ENCODE measurements around the gene H3-3B.

DNA sequence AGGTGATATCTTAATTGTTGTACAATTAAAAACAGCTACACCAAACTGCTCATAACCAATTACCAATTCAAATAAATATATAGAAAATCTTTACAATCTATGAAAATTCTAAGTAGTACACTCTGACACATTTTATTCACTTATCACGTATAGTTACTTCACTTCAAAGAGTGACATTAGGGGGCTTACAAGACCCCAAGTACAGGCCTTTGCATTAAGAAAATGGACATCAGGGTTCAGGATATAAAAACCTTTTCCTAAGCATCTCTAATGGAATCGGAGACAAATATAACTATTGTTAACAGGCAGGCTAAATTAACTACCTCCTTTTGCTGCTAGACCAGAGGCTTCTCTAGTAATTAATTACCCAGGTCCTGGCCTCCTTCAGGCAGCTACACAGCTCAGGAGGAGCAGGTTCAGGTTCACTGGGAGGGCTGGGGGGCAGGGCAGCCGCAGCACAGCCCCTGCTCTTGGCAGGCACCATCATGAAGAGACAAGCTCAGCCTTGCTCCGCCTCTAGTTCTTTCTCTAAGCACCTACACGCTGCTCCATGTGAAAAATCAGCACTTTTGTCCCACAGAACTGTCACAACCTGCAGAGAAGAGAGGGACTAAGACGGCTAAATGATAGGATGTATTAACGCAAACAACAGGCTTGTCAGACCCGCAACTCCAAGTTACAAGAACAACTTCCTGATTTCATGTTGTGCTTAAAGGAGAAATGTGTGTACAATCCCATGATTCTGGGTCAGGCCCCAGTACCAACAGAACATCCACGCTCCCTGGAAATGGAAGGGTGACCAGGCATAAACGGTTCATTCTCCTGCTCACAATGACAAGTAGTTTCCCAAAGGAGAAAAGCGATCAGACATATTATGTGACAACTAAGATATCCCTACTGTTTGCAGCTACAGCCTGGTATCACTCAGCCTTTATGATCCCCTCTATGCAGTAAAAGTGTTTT lies 53.4 kb downstream of the GRB2 start:
- PRO-cap, result no peak
- RAMPAGE, long total RNA, result no peak

DNA sequence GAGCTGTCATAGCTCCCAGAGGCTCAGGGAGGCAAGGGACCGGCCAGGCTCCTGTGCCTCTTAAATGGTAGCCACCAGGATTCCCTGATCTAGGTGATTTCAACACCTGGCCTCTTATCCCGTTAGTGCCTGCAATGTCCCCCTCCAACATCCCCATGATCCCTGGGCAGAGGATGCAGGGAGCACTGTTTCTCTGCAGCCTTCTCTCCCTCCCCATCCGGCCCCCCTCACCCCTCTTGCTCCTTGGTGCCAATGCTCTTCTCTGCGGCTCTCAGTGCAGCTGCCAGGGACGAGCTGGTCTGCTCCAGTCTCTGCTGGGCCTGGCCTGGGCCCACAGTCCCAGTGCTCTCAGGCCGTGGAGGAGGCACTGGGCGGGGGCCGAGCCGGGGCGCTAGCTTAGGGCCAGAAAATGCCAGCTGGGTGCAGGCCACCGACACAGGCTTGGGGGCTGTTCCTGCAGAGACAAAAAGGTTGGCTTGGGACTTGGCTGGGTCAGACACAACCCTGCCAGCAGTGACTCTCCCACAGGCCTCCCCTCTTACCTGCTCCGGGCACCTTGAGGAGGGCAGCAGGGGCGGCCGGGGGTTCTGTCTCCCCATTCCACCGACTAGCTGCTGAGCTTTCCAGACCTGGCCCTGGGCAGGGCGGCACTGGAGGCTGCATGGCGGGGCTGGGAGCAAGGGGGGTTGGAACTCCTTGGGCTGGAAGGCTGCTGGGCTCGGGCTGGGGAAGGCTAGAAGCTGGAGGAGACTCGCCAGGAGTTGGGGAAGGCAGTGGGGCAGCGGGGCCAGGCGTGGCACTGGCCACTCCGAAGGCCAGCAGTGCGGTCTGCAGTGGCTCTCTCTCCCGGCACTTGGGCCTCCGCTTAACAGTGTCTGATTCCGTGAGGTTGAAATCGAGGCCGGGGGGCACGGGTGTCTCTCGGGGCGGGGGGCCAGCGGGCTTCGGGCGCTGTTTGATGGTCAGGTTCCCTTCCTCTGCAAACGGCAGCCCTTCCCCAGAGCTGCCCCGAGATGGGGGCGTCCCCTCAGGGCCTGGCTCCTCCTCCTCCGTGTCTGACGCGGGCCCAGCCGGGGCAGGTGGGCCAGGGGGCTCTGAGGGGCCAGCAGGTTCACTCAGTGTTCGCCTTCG lies 13.7 kb downstream of the CASKIN2 start:
- PRO-cap, result unidirectional peak, plus-strand start at position 274 of the sequence
- RAMPAGE, long total RNA, result no peak

- PRO-cap, result no peak
- RAMPAGE, long total RNA, result start-site peak on the plus strand at chr17:75518015-75518073, 5 reads
Measured at GRCh38 chr17:75517311-75518202, 1.2 kb downstream of the TSEN54 start.

GRCh38 chr17:75558339-75558844 lies 29.2 kb upstream of the MYO15B start:
- PRO-cap, result no peak
- RAMPAGE, long total RNA, result start-site peak on the plus strand at chr17:75558513-75558626, 34 reads

- PRO-cap, result no peak
- RAMPAGE, long total RNA, result no peak
Measured at GRCh38 chr17:75638784-75639303, 5.6 kb downstream of the SMIM5 start.

DNA sequence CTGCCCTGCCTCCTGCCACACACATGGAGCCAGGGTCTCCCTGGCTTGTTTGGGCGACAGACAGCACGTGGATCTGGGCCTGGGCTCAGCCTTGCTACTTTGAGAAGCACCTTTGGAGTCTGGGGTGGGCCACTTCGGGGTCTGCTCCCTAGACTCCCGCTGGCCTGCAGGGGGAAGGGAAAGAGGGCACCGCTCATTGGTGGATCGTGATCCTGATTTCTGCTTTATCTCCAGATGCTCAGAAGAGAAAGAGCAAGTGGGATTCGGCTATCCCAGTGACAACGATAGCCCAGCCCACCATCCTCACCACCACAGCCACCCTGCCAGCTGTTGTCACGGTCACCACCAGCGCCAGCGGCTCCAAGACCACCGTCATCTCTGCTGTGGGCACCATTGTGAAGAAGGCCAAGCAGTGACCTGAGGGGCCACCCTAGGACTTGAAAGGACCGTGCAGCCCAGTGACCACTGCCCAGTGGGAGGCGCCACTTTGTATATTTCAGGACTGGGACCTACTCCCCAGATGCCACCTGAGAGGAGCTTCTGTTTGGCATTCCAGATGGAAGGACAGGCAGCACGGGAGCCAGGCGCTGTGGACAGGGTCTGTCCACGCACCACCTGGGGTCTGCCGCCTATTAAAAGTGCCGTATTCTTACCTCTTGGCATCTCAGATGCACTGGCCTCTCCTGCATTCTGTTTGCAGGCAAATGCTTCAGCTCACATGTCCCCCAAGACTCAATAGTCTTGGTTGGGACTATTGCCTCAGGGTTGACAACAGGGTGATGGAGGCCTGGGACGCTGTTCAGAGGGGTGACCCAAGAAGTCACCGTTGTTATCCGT lies 14.9 kb upstream of the ITGB4 start:
- PRO-cap, result no peak
- RAMPAGE, long total RNA, result no peak

GRCh38 chr17:75708087-75708722 lies 13.1 kb upstream of the ITGB4 start:
- PRO-cap, result no peak
- RAMPAGE, long total RNA, result no peak

GRCh38 chr17:75722731-75723063 lies 1.4 kb downstream of the ITGB4 start:
- PRO-cap, result no peak
- RAMPAGE, long total RNA, result no peak

DNA sequence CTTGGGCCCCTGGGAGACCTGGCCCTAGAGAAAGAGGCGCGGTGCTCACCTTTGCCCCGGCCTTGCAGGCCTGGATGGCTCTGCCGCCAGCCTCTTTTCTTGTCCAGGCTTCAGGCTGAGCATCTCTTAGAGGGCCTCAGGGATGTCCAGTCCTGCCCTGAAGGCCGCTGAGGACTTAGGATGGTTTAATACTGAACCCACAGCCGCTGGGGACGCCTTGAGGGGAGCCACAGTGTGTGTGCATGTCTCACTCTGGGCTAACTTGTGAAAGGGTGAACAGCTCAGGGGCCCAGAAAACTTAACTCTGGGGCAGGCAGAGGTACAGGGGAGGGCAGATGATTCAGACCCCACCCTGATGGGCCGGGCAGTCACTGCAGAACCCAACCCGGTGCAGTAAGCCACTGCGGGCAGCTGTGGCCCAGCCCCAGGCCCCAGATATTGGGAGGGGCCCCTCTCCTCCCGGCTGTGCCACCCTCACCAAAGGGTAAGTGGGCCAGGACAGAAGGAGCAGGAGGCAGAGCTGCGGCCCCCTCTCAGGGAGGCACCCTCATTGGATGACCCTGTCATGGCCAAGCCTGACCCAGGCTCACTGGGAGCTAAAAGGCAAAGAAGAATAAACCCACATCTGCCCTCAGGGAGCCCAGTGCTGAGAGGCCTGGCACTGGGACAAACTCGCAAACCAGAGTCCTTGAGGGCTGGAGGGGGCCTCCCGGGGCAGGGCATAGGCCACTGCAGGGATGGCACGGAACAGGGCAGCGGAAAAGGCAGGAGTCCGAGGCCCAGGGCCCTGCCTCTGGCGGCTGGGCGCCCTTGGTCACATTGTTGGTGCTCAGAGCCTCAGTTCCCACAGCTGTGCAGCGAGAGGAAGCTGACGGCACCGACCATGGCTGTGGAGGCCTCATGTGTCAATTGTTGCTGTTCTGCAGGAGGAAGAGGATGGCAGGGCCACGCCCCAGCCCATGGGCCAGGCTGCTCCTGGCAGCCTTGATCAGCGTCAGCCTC lies 2.8 kb downstream of the ITGB4 start:
- PRO-cap, result unidirectional peak, minus-strand start at position 266 of the sequence
- RAMPAGE, long total RNA, result no peak

DNA sequence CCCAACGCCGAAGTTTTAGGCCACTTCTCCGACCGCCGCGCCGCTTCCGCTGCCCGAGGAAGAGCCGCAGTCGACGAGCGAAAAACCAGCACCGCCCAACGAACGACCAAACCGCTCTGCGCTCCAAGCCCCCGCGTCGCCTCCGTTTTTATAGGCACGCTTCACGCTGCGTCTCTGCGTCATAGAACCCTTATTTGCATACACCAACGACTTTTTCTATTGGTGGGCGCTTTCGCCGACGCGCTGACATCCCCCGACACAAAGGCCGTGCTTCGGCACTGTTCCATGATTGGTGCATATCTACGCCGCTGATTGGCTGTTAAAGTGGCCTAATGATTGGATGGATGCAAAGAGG lies at the start of gene H3-3B:
H3-3B (minus strand) TSS at position 124 of the 355 bp plus-strand sequence.
- PRO-cap, result bidirectional peak, plus-strand start outside the sequence, minus-strand start at position 124 of the sequence
- RAMPAGE, long total RNA, result start-site peak on the minus strand centred at position 111 of the sequence, 29 bp wide, 10,779 reads

GRCh38 chr17:75780011-75780409 lies 431 bp upstream of the H3-3B start:
- PRO-cap, result bidirectional peak, plus-strand start at chr17:75780140, minus-strand start at chr17:75779779
- RAMPAGE, long total RNA, result no peak

- PRO-cap, result no peak
- RAMPAGE, long total RNA, result no peak
Measured at GRCh38 chr17:75818286-75819087, 25.7 kb downstream of the UNC13D start.

GRCh38 chr17:75827322-75828423 lies 16.5 kb downstream of the UNC13D start:
- PRO-cap, result unidirectional peak, plus-strand start at chr17:75827737
- RAMPAGE, long total RNA, result no peak

DNA sequence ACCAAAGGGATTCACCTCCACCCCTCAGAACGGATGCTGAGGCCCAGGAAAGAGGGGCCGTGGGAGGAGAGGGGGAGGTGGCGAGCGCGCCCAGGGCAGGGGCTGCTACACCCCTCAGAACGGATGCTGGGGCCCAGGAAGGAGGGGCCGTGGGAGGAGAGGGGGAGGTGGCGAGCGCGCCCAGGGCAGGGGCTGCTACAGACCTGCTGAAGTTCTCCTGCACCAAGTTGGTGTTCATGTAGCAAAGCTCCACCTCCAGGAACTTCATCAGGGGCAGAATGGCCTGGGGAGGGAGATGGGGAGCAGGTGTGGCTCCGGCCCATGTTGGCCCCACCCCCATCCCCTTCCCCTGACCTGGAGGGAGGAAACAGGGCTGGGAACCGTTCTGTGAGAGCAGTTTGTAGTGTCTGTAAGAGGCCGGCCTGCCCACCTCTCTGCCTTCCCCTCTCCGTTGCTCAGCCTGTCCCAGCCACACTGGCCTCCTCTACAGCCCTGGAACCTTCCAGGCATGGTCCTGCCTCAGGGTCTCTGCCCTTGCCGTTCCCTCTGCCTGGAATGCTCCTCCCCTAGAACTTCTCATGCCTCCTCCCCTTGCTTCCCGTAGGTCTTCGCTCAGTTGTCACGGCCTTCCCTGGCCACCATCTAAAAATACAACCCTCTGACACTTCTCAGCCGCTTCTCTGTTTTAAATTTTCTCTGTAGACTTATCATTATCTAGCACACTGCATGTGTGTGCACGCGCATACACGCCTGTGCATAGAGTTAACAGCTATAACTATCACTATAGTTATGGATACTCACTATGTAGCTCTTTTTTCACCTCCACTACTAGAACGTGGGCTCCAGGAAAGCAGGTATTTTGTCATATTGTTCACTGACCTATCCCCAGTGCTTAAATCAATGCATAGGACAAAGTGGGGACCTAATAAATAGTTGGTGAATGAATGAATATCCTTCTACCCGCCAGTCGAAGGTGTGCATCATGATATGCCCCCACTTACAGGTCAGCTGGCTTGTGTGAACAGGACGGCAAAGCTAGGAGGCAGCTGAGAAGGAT lies 11.1 kb downstream of the UNC13D start:
- PRO-cap, result no peak
- RAMPAGE, long total RNA, result no peak

- PRO-cap, result no peak
- RAMPAGE, long total RNA, result no peak
Measured at GRCh38 chr17:75845795-75846571, 1.8 kb upstream of the UNC13D start.

GRCh38 chr17:75875098-75875687 lies 3.2 kb downstream of the TRIM47 start:
- PRO-cap, result no peak
- RAMPAGE, long total RNA, result no peak

DNA sequence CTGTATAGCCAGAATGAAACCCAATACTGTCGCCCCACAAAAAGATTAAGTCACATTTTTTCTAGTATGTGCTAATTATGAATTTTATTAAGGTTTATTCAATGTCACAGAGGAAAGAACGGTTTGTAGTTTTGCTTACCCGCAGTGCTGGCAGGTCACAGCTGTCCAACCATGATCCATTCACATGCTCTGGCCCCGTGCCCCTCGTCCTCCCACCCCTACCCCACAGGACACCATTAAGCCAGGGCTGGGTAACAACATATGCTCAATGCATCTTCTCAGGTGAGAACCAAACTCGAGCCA lies 561 bp upstream of the FBF1 start:
- PRO-cap, result no peak
- RAMPAGE, long total RNA, result no peak

DNA sequence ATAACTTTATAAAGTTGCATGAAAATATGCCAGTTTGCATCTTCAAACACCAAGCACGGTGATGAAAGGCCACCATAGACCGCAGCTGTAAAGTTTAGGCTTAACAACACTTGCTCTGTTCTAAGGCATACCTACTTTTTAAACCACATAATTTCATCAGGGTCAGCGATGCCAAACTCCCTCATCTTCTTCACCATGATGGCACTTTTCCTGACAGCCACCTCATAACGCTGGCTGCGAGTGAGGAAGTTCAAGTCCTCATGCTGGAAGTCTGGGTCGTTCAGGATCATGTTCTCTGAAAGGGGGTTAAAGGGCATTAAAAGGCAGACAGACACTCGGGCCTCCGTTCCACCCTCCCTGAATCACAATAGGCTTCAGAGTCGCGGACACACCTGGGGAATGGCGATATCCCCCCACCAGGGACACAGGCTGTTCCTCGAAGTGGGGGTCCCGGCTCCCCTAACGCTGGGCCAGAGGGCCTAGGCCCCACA lies 522 bp downstream of the ACOX1 start:
- PRO-cap, result no peak
- RAMPAGE, long total RNA, result no peak

- PRO-cap, result bidirectional peak, plus-strand start at chr17:75980041, minus-strand start at chr17:75979890
- RAMPAGE, long total RNA, result no peak
Measured at GRCh38 chr17:75979713-75980127, 680 bp downstream of the TEN1 start.

GRCh38 chr17:75983475-75984495 lies 4.7 kb downstream of the TEN1 start:
- PRO-cap, result no peak
- RAMPAGE, long total RNA, result no peak